Peritoneum (tissue), 1 donor: ENCODE measurements around the gene GOLGA8O.

- PRO-cap = no peak
Measured at GRCh38 chr15:31344687-31345616, 18.3 kb downstream of the KLF13 start.

DNA sequence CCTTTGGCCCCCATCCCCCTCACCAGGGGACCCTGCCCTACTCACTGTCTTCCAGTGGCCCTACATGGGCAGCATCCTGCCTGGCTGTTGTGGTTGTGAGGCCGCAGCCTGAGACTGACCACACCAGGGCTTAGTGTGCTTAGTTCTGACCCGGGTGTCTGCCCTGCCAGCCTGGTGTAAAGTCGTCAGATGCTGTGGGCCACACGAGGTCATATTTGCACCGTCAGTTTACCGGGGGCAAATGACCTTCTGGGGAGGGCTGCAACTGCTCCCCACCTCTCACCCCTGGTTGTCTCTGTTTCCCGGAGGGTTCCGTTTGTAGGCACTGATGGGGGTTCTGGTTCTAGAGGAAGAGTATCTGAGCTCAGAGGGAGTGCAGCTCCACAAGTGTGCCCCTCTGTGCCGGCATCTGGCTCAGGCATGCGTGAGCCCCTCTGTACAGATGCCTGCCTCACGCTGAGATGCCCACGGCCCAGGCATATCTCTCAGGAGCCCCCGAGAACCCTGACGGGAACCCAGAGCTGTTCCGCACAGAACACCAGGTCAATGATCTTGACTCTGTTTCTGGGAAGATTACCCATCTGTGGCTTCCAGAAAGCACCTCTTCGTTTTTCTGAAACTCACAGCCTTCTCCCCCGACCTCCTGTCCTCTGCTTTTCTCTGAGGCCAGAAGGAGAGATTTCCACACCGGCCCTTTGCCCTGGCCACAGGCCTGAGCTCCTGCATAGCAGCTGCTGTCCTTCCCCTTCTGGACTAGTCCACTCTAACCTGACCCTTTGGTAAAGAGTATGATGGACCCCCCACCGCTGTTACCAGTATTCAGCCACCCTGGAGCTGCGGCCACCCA lies 19.2 kb downstream of the KLF13 start:
- PRO-cap = no peak

- PRO-cap = no peak
Measured at GRCh38 chr15:31366248-31366673, 39.6 kb downstream of the KLF13 start.

DNA sequence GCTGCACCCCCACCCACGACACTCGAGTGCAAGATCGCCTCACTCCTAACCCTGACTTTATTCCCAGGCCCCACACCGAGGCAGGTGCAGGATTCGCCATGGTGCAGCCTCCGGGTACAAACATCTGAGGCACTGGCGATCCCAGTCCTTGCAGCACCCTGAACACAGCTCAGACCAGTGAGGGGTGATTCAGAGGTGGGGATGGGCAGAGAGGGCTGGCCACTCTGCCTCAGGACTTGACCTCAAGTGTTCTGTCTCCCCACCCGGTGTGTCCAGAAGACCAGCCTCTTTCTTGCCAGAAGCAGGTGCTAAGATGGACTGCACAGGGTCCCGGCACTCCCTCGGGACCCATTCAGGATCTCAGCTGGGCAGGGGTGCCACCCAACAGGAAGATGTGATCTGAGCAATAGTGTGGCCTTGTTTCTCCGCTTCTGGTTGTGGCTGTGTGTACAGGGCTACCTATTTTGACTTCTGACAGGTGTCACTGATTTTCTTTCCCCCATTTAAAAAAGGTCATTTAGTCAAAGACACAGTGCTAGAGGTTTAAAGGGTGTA lies 49.3 kb downstream of the KLF13 start:
- PRO-cap = no peak

DNA sequence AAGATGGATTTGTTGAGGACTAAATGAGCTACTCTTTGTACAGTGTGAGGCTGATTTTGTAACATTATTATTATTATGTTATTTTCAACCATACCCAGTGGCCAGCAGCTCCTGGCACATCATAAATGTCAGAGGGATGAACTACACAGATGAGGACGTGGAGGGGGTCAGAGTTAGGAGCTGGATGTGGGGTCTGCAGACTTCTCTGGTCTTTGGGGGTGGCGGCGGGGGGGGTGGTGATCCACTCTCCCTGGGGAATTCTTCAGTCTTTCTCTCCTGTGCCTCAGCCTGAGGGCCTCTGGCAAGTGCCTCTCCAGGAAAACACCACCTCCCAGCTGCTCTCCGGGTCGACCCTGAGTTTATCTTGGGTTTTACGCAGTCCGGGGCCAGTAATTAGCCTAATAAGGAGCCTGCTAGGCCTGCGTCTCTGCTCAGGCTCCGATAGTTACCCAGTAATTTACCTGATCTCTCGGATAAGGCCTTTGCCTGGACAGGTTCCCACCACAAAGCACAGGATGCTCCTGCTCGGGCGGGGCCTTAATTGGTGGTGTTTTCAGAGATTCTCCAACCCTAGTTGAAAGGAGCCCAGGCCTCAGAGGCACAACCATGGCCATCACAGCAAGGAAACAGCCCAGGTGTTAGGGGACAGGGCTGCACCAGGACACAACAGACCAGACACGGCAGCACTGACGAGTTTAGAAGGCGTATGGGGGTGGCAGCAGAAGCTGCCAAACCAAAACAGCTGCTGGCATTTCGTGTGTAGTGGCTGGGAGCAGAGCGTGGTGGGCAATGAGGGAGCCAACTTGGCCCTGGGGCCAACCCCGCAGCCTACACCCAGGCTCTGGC lies 71.2 kb downstream of the KLF13 start:
- PRO-cap = no peak

GRCh38 chr15:31463417-31464256 lies 137.0 kb downstream of the KLF13 start:
- PRO-cap = no peak

GRCh38 chr15:31488365-31489397 lies 162.0 kb downstream of the KLF13 start:
- PRO-cap = no peak

DNA sequence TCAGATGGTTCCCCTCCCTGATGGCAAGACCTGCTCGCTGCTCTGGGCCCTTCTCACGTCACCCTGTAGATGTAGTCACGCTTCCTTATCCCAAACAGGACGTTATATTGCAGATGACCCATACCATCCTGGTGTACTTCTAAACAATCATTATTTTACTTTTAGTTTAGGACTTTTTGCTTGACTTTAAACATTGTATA lies 715 bp upstream of the OTUD7A start:
- PRO-cap = no peak

- PRO-cap = no peak
Measured at GRCh38 chr15:32455366-32456064, at the start of gene GOLGA8O. Gene GOLGA8O (minus strand): TSS chr15:32455634.

- PRO-cap = no peak
Measured at GRCh38 chr15:32833963-32834896, 116.4 kb downstream of the GREM1 start.

DNA sequence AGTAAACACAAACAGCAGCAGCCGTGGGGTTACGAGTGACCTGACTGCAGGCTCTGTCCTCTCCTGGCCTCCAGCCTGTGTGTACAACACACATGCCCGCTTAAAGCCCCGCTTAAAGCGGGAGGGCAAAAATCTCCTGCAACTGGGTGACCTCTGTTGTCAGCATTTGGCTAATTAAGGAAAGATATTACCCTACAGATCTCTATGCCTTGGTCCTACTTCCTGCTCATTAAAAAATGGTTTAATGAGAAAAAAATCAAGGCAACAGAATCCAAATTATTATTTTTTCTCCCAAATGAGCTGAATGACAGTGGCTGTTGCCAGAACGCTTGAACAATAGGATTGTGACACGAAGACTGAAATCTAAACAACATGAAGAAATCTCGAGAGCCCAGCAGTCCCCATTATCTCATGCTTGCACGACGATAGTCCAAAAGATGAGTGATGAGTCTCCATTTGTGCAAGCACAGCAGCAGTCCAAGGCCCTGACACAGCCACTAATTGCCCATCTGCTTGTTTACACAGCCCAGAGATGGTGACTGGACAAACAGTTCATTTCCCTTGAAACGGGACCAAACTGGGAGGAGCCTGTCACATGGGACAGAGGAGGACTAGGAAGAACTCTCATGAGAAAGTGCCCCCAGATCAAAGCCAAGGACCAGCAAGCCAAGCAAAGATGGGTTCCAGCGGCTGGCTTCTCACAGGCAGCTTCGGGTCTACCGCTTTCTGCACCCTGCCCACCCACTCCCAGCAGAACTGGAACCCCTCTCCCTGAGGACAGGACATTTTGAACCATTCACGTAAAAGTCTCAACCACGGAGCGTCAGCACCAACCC lies 120.9 kb downstream of the GREM1 start:
- PRO-cap = no peak

- PRO-cap = no peak
Measured at GRCh38 chr15:33311587-33312115, 884 bp downstream of the RYR3 start.

DNA sequence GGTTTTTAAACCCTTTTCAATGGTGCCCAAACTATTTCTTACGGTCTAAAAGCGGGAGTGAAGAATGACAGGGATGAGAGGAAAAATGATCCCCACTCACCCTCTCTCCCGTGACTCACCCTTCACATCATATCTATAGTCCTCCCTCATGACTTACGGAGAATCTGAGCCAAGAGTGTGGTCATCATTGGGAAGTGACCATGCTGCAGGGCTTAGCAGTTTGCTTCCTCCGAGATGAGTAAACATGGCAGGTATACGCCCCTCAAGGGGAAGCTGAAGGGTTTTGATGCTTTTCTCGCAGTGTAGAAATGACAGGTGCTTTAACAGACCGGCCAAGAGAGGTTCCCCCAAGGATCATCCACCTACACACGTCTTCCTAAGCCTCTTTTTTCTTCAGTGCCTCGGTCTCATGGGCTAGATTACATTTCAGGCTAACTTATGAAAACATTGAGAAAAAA lies 274.1 kb downstream of the RYR3 start:
- PRO-cap = no peak

- PRO-cap = no peak
Measured at GRCh38 chr15:34199580-34200171, 10.2 kb downstream of the KATNBL1 start.

DNA sequence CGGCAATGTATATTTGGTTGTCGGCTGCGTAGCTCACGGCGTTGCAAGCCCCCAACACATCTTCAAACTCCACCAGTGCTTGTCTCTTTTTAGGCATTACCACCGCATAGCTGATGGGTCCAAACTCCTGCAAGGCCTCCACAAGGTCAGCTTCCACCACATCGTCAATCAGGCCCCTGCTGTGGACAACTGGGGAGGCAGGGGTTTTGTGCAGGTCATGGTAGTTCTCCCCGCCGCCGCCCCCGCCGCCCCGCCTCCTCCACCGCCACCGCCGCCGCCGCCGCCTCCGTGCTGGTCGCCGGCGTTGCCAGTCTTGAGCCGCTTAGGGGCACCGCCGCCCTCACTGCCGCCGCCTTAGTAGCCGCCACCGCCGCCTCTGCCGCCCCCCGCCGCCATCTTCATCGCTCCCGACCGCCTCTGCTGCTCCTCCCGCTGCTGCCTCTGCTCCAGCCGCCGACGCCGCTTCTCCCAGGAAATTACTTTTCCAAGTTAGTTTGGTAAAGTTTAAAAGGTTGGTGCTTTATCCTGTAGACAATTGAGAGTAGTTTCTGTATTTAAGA lies 52.7 kb upstream of the GOLGA8A start:
- PRO-cap = no peak

GRCh38 chr15:34652480-34653440 lies 69.3 kb upstream of the GOLGA8B start:
- PRO-cap = no peak

- PRO-cap = no peak
Measured at GRCh38 chr15:34855079-34855452, 59.7 kb upstream of the ACTC1 start.

GRCh38 chr15:35023825-35024200 lies 35.7 kb upstream of the ZNF770 start:
- PRO-cap = no peak

GRCh38 chr15:35191858-35192431 lies 106.8 kb upstream of the NANOGP8 start:
- PRO-cap = no peak

GRCh38 chr15:35492087-35492692 lies 53.8 kb downstream of the DPH6 start:
- PRO-cap = no peak